ENCODE measurements around a stretch of chr3.

DNA sequence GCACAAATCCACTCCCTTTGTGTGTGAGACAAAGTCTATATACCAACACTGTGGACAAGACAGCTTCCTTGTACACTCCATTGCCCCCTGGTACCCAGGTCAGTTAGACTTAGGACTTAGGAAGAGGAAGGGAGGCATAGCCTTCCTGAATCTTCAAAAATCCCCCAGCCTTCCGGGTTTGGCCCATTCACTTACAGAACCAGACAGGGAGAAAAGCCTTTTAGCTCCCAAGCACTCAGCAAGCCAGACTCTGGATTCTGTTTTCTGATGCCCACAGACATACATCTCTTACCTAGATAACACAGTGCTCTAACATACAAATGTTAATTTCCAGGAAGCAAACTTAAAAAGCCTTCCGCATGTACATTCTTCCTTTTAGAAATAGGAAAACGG, 442.2 kb downstream of the MAGI1 start:
- PRO-cap: no peak

- PRO-cap: no peak
Measured at GRCh38 chr3:65596959-65597762, 441.6 kb downstream of the MAGI1 start.

DNA sequence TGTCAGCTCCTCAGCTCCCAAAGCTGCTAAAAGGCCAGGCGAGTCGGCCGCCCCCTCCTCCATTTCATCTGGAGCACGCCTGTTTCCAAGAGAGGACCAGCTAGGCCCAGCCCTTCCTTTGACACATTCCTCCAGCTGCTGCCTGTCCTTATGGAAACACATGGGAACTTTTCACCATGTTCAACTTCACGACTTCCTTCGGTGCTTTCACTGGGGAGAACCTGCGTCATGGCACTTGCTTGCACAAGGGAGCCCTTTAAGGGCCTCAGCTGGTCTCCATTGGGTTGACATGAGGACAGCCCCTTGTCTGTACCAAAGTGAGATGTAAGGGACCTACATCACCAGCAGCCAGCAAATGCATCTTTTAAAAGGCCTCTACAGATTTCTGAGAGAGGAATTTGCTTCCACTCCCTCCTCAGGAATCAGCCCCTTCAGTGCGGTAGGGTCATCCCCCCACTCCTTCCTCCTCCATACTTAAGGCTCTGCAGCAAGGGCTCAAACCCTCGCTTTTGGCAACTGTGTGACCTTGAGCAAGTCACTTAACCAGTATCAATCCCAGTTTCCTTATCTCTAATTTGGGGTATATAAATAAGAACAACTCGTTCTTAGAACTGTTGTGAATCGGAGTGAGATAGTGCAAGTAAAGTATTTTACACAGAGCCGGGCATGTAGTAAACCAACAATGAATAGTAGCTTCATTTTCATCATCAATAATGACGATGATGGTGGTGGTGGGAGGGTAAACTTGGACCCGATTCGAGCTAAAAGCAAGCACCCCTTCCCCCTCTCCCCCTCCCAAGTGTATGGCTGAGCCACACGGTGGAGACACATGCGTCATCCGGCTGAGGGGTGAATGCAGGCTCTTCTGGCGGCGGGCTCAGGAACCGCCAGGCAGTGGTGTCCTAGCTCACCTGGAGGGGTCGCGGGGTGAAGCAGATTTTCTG, 1.8 kb downstream of the MAGI1 start:
- PRO-cap: no peak

GRCh38 chr3:66195297-66195824, 25.4 kb upstream of the SLC25A26 start:
- PRO-cap: no peak

DNA sequence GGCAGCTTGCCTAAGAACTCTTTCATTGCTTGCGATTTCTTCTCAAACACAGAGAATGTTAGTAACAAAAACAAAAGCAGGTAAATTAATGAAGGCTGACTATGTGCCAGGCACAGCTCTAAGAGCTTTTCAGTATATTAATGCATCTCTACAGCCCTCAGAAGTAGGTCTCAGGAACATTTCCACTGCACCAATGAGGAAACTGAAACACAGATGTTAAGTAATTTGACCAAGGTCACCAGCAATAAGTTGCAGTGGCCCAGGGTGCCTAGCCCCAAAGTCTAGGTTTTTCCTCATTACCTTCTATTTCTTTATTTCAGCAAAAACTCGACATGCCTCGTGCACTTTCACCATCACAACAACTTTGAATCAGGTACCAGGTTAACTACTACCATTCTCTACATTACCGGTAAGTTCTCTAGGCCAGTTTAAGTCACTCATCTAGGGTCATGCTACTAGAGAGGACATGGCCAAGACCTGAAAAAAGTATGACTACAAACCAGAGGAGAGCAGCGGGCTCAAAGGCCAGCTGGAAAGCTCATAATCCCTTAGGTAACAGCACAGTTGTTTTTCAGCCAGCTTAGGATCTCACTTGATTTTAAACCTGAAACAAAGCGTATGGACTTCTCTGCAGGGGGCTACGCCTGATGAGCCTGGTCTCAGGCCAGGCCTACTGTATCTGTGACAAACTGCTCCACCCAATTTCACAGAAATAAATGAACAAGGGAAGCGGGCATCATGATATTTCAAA, 47.4 kb downstream of the LRIG1 start:
- PRO-cap: no peak

DNA sequence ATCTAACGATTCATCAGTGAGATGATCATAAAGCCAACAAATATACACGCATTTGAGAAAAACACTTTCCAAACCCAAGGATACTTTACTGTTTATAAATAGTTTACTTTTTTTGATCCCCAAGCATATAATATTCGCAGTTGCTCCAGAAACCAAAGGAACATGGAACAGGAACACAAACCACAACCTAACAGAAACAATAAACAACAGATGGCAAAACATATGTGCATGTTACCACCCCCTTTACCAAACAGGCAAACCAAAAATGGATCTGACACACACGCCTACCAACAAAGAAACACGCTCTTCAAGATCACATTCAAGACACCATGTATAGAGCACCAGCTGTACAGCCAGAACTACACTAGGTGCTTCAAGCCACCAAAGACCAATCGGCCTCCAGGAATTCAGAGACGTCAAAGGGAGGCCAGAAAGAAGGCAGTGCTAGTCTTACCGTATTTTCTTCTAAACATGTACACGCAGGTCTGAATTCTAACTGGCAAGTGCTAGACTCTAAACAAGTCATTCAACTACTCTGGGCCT, 15.2 kb downstream of the LRIG1 start:
- PRO-cap: no peak

GRCh38 chr3:66487303-66487875, 13.4 kb downstream of the LRIG1 start:
- PRO-cap: no peak

DNA sequence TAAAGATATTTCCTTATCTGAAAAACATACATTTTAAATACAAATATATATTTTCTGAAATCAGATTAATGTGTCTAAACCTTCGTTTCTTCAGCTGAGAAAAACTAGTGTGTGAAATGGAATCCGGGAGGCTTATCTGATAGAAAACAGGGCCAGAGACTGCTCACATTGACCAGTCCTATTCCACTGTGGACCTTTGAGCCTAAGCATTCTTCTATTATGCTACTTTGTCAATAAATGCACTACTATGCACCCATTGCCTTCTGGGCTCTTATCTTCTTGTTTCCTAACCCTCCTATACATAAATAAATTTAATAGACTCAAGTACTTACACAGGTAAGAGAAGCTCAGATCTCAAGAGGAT, 298.4 kb downstream of the KBTBD8 start:
- PRO-cap: no peak

GRCh38 chr3:69084176-69084651, 523 bp upstream of the ARL6IP5 start:
- PRO-cap: no peak

- PRO-cap: no peak
Measured at GRCh38 chr3:69116820-69117498, 5.4 kb downstream of the LMOD3 start.

GRCh38 chr3:69540927-69541579, 155.2 kb upstream of the FRMD4B start:
- PRO-cap: no peak

DNA sequence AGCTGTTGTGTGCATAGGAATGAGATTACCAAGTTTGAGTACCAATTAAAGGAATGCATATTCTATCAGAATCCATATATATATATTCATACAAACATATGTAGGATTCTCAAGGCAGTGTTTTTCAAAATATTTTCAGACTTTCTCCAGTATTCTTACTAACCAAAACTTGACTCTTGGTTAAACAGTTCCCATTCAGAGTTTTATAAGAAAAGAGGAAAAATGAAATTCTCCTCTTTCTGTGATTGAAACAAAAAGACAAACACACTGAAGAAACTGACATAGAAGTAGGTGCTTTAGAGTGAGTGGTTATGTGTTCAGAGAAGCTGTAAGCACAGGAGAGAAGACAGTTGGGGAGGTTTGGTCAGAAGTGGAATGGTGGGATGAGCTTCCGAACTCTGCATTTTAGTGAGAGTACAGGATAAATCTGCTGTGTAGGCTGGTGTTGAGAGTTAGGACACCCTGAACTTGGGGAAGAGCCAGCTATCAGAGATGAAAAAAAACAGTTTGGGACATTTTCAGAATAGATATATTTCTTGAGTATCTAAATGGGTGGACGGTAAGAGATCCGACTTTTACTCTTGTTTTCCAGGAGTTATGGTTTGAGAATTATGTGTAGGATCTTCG, 18.0 kb downstream of the MITF start:
- PRO-cap: no peak

GRCh38 chr3:69762439-69762969, 23.2 kb downstream of the MITF start:
- PRO-cap: no peak

DNA sequence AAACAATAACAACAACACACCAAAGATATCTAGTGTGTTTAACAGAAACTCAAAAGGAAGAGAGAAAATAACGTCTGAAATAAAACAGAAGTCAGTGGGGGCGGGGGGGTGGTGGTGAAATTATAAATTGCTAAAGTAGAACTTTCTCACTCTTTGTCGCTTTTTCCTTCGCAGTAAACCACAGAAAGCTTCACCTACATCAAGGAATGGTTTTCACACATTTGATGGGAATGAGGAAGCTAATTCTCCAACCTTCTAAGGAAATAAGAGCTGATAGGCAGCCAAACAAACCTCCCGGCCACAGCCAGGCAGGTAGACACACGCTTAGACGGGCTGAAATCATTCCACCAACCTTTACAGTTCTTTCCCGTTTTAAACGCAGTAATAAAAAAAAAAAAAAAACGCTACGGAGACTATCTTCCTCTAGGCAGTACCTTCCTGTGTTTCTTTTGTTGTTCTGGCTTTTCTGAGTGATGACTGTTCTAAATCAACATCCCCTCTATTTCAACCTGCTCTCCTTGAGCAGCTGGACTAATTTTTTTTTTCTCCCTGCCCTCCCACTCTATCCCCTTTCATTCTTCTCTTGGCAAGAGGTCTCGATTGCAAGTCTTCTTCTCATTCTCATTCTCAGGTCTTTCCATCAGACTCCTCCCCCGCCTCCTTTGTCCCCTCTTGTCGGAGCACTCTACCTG, 390.9 kb upstream of the MDFIC2 start:
- PRO-cap: no peak

DNA sequence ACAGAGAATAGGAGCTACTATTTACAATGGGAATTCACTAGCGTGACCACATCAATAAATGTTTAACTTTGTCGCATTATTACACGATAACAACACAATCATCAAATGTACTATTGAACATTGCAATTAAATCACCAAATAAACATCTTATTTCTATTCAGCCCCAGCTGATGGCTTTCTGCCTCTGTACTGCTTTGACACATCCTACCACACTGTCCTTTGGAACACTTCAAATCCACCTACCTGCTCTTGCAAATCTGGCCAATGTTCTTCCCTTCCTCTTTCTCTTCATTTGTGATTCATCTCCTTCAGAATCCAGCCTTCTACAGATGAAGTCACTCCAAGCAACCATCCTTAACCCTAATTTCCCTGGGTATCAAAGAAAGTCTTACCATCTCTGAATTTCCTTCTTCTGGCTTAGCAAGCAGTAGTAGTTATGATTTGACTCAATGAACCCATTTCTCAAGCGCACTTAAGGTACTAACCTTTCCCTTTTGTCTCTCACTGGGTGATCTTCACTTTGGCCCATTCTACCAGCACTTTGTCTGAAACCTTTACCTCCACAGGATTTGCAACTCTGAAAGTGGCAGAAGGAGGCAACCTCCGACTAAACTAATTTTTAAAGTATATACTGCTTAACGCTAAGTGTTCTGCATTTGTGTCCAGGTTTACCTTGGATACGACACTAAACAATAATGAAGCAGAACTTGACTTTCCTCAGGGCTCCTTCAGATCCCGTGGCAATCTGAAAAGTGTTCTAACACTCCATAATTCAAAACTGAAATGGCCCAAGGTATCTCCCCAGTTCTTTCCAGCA, 502.9 kb downstream of the FOXP1 start:
- PRO-cap: no peak

GRCh38 chr3:71112416-71112969, 471.0 kb downstream of the FOXP1 start:
- PRO-cap: no peak

DNA sequence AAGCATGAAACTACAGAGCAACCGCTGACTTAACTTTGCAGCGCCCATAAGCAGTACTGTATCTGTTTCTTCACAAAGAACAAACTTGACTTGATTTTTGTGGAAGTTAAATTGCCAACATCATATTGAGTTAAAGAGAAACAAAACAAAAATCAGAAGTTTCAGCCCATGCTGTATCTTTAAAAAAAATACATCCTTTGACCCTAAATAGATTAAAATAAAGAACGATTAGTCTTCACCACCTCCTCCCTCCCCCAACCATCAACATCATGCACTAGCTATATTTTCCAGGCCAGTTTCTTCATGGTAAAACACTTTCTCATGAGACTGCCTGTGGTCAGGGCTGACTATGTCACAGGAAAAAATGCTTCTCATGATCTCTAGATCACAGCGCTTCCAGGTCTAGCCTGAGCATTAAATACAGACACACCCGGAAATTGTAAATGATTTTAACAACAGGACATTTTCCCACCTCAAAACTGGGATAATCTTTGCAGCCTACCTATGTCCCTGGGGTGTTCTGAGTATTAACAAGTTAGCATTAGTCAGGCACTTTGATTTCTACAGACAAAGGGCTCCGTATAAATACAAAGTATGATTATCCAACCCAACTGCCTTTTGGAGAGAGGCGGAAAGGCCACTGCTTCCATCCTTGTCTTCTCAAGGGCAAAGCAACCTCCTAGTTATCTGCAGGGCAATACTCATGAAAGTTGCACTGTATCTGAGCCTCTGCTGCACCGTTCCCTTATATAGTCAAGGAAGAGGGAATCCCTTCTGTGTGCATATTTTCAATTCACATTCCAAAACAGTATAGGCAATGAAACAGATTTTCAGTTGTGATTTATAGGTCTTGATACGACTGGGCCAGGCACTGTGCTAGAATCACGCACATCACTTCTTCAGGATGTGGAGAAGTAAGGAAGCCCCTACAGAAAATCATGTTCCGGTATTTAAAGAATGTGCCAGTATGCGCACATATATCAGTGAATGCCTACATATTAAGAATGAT, 456.0 kb downstream of the FOXP1 start:
- PRO-cap: no peak

GRCh38 chr3:71171325-71171852, 412.1 kb downstream of the FOXP1 start:
- PRO-cap: no peak

- PRO-cap: no peak
Measured at GRCh38 chr3:71216283-71216952, 367.1 kb downstream of the FOXP1 start.

DNA sequence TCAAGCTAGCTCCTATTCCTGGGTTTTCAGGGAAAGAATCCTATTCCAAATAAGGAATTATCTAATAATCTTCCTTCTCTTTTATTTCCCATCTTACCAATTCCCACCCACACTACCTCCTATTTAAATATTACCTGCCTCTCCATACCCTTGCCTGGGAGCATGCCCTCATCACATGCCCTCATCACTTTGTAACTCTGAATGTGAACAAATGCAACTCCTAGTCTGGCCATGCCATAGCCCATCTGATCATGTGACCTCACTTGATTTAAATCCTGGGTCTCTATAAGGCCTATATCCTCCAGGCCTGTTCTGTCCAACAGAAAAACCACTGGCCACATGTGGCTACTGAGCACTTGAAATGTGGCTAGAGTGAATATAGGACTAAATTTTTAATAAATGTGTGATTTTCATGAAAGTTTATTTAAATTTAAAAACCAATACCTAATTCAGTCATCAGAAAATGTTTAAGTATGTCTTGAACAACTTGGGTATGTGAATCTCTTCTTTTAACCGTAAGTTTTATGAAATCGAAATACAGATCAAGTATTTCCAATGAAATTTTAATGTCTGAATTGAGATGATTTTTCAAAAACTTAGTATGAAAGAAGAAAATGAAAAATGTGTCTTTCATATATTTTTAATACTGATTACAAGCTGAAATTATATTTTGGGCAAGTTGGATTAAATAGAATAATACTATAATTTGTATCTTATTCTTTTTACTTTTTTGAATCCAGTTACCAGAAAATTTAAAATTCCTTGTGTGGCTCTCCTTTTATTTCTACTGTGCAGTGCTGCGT, 364.3 kb downstream of the FOXP1 start:
- PRO-cap: no peak